Neutrophil (primary cell): ENCODE measurements around the gene IMPACT.

DNA sequence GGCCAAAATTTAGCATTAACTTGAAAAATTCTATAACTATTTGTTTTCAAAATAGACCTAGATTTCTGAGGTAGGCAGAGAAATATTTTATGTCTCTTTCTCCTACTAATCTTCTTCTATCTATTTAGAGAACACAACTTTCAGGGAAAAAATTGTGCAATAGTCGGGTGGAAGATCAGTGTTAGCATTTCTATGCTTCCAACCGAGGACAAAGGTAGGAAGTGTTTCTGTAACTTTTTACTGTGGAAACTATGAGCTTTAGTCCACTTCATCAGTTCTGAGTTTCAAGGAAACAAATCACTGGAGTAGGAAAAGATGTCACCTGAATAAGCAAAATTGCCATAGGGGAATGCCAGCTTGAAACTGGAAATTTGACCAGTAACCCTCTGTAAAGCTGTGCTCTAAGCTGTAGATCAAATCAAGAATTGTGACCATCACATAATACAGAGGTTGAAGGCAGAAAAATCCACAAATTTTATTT is 207.7 kb upstream of the CTAGE1 start:
- PRO-cap, result no peak

DNA sequence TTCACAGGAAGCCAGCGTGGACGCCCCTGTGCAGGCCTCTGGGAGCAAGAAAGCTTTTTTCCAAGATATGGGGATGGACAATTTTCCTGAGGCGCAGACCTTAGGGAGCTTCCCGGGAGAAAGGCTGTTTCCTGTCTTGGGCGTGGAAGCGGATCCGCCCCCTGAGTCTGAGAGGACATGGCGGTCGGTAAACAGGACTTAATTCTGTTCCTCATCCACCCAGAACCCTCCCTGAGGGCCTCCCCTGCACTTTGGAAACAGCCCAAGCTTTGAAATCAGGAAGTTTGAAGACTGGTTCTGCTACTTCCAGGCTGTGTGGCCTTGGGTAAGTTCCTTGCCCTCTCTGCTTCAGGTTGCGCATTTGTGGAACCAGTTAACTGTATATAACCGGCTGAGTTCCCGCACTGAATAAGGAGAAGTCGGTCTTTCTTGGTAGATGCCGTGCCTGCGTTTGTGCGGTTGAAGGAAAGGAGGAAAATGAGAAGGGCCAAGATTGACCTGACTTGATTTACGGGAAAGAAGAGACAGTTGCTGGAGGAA is 29.4 kb upstream of the CABLES1 start:
- PRO-cap, result no peak

- PRO-cap, result no peak
These were observed 28.7 kb upstream of the CABLES1 start for GRCh38 chr18:23106528-23107114.

- PRO-cap, result no peak
These were observed 547 bp downstream of the CABLES1 start for GRCh38 chr18:23135608-23136456.

GRCh38 chr18:23194040-23194867 is 59.0 kb downstream of the CABLES1 start:
- PRO-cap, result no peak

GRCh38 chr18:23330448-23330794 is 107.3 kb downstream of the TMEM241 start:
- PRO-cap, result no peak

- PRO-cap, result no peak
These were observed 18.2 kb upstream of the RMC1 start for GRCh38 chr18:23484988-23485610.

- PRO-cap, result no peak
These were observed 15.3 kb upstream of the RMC1 start for GRCh38 chr18:23487931-23488555.

DNA sequence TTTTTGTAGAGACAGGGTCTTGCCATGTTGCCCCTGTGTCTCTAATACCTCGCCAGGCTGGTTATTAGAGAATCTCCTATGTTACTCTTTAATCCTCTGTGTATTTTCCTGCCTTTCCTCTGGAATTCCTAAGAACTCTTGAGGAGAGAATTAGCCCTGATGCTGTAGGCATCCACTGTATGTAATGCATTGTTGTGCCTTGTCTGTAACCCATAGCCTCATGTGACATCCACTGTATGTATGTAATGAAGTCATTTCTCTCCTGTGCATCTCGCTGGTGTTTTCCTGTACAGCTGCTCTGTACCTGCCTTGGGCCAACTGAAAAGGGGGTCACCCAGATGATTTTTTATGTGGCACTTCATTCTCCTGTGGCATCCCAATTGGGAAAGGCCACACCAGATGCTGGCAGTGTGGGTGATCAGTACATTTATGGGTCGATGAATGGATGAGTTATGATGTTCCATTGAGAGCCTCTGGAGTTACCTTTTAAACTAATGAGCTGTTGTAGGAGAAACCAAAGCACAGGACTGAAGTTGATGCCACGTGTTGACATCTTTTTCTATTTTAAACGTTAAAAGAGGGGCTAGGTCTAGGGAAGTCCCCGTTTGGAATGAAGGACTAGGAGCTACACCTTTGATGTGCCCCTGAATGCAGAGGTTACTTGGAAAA is 22.6 kb downstream of the RMC1 start:
- PRO-cap, result no peak

DNA sequence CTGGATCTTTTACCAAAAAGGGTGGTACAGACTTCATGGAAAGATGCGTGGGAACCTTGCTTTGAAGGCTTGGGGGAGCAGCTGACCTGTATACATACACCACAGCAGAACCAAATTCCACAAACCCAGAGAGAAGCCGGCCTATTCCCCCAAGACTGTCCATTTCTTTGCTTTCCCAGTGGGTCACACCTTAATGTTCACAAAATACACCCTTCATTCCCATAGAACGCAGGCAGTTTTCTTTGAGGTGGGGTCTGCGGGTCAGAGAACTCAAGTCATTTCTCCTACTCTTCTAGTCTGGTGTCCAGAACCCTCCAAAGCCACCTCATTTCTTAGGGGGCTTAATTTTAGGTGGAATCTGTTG is 33.6 kb upstream of the NPC1 start:
- PRO-cap, result no peak

DNA sequence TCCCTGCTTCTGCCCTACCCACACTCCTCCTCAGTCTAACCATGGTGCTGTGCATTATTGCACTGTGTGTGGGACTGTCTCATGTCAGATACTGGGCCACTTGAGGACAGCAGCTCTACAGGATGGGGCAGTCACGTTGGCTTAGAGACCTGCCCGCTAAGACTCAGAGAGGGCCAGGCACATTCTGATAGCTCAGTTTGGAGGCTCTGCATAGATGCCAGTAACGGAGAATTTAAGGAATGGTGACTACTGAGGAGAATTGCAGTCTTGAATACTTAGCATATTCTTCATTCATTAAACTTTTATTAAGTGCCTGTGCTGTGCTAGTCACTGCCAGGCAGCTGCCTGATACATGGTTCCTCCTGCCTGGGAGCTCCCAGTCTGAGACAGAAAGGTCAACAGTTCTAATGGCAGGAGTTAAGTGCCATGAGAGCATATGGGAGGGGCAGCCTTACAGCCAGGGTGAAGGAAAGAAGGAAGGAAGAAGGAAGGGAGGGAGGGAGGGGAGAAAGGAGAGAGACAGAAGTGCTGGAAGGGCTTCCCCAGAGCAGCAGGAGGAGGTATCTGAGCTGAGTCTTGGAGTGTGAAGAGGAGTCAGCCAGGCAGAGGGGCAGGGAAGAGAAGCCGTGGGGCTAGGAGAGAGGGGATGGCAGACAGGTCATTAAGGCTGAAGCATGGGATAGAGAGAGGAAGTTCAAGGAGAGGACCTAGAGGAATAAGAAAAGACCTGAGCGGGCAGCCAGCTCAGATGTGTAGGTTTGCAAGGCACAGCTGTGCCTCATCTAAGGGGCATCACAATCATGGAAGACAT is 90.8 kb downstream of the LAMA3 start:
- PRO-cap, result no peak

DNA sequence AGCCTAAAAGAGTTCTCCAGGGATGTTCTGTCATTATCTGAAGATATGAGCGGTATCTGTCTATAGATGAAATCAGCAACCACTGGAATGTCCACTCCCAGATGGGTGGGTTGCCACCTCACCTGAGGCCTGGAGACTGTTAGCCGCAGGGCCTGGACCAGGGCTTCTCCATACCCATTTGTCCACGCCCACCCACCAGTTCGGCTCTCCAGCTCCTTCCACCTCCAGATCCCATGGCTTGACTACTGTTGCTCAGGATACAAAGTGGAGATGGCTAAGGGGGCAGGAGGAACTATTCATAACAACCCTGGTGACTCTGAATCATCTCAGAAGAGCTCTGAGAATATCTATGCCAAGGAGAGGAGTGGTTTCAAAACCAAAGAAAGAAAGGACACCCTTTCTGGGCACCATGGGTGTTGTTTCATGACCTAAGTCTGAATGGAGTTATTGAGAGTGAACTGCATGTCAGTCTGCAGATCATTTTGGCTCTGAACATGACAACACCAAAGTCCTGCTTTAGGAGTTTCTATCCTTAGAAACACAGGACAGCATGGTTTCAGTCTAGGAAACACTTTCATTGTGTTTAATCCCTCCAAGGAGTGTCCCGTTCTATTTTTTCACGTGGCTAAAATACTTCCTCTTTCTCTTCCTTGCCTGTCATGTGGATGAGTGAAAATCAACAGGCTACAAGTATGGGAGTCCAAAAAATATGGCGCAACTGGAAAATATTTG is 145.9 kb downstream of the LAMA3 start:
- PRO-cap, result no peak

- PRO-cap, result no peak
These were observed 49.7 kb upstream of the CABYR start for GRCh38 chr18:24089078-24089675.

DNA sequence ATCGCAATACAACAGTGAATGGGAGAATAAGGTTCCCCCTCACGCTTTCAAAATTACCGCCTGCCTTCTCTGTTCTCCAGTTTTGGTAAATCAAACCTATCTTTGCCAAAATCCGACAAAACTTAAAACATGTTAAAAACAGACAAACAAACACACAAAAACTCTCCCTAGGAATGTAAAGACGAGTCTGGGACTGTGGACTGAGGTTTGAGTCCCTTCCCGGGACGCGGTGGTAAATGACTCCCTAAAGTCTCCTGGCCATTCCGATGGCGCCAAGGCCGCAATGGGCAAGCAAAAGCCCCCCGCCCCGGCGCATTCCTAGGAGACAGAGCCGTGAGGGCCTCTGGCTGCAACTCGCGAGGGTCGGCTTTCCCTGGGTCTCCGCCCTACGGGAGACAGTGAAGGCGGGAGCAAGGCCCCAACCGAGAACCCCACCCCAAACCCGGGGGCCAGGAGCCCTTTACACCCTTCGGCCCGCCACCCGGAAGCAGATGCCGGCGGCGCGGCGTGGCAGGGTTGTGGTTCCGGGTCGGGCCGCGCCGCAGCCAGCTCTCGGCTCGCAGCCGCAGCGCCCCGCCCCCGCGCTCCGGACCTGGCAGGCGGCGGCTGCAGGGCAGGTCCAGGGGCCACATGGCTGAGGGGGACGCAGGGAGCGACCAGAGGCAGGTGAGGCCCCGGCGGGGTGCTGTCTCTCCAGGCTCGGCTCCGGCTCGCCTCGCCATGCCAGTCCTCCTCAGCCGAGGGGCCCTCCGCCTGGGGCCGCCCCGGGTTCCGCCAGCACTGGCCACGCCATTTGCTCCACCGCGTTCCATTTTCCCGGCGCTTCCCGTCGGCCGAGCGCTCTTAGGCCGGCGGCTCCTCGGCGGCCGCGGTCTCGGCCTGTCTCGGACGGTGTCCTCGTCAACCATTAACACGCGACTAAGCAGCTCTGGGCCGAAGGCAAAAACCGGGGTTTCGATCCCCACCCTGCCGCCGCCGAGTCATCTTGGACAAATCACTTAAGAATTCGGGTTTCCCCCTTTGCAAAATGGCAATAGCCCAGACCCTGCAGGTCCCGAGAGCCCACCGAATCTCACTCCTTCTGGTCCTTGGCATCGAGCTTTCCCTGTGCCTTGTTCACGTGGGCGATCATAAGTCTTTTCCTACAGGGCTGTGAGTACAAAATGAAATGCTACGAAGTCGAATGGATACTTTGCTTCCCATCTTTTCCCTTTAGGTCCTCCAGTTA is at the start of gene IMPACT:
TSS of gene IMPACT (plus strand) at position 544 of the 1,228 bp plus-strand sequence.
- PRO-cap, result bidirectional peak, plus-strand start at position 633 of the sequence, minus-strand start at position 489 of the sequence

DNA sequence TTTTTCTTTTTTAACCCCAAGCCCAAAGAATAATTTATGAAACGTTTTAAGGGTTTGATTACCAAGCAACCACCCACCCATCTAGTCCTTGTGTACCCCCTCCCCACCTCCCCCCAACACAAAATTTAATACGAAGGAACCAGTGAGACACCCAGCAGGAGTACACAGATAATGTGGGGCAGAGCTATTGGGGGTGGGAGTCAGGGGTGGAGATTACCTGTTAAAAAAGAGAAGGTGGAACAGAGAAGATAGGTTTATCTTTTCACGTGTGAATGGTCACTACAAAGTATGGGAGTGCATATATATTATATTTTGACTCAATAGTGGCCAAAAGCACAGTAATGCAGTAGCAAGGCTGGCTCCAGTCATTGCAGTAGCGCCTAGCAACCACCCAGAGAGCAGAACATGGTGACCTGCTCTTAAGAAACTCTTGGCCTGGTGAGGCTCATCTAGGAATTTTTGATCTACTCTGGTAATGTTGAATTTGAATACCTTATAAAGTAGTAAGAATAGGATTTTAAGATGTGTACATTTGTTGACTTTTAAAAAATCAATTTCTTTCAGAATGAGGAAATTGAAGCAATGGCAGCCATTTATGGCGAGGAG is 988 bp downstream of the IMPACT start:
- PRO-cap, result no peak

DNA sequence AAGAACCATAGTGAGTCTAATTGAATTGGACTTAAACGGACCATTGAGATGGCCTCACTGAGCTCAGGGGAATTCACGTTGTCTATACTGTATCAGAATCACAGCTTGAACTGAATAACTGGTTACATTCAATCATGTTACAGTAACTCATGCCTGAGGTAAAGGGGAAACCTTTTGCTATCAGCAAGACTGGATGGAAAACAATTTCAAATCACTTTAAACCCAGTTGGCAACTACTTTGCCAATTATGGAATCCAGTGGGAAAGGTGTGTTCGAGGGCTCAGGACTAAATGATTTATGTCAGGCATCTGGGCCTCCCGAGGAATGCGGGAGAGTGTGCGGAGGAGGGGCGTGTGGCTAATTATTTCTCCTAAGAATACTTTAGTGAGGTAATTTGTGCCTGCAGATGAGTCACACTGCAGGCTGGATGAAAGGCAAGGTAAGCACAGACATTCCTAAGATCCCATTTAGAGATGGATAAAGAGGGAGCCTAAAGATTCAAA is 100.1 kb downstream of the HRH4 start:
- PRO-cap, result no peak

DNA sequence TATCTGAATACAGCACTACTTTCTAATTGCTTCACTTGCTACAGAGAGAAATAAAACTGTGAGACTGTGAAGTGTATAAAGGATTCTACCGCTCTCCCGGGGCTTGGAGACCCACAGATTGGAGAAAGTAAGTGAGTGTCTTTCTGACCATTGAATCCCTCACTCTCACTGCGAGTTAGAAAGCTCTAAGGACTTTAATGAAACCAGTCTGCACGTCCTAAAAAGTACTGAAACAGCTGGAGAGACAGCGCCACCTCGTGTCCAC is 266.1 kb downstream of the HRH4 start:
- PRO-cap, result no peak

DNA sequence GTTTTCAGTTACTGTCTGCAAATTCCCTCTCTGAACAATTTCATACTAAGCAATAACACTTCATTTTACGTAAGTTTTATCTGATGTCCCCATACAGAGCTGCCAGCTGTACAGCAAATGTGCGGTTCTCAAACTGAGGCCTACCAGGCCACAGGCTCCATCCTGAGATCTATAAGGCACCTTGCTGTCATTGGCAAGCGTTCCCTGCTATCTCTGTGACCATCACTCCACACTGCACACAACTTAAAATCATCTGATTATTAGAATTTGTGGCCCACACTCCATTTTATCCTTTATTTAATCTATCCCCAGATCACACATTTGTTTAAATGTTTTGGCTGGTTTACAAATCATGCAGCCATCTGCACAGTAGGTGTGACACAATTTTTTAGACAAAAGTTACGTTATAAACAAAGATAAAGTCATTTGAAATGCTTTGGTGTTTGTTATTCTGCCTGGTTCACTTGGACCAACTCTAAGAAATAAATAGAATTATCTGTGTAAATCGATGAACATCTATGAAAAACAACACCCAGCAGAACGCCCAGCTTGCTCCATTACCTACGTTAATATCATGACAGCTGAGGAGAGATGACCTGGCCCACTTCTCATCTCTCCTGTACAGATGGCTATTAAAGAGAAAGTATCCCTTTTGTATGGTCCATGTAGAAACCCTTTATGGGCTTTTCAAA is 162.4 kb downstream of the ZNF521 start:
- PRO-cap, result no peak

GRCh38 chr18:25282117-25282814 is 69.7 kb downstream of the ZNF521 start:
- PRO-cap, result no peak

- PRO-cap, result no peak
These were observed 1.3 kb downstream of the SS18 start for GRCh38 chr18:26089167-26089485.